Mesothelial cell of epicardium (in vitro differentiated cells): ENCODE results near the gene SFT2D1.

DNA sequence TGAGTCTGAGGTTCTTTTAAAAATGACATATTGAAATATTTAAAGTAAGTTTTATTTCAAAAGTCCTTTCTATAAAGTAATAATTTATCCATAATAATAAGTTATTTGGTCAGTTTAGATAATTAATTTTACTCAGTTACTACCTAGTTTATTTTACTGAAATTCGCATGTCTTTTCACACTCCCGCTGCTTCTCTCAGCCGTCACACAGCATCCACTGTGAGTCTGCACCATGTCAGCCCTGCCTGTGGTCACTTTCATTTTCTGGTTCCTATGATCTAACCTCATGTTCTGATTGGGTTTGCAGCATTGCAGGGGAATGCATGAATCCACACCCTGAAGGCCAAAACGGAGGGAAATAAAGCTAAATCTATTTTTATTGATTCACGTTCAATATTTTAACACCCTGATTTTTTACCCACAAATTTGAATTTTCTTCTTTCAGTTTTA, 47.4 kb downstream of the PDE10A start:
- PRO-cap = no peak

GRCh38 chr6:165846239-165846674, 183.2 kb upstream of the PDE10A start:
- PRO-cap = no peak

DNA sequence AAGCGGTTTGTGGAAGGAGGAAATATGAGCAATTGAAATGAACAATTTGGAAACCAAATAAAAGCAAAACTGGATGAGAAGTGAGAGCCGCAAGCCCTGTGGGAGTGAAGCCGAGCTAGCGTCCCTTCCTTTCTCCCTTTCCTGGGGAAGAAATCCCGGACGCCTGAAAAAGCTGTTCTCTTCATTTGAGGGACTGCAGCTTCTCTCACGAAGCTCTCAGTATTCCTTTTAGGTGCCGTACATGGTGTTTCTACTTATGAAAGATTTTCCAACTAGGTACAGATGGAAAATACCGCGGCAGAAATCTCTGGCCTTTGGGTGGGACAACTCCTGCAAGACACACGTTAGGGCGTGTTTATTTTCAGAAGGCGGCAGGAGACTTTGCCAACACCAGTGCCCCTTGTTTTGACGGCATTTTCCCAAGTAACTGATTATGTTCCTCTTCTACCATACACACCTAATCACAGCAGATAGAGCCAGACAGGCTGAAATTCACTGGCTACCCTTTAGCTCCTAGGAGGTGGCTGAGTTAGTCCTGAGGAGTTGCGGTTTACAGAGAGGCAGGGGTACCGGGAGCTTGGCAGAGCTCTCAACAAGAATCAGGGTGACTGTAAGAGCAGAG, 183.7 kb upstream of the PDE10A start:
- PRO-cap = no peak

DNA sequence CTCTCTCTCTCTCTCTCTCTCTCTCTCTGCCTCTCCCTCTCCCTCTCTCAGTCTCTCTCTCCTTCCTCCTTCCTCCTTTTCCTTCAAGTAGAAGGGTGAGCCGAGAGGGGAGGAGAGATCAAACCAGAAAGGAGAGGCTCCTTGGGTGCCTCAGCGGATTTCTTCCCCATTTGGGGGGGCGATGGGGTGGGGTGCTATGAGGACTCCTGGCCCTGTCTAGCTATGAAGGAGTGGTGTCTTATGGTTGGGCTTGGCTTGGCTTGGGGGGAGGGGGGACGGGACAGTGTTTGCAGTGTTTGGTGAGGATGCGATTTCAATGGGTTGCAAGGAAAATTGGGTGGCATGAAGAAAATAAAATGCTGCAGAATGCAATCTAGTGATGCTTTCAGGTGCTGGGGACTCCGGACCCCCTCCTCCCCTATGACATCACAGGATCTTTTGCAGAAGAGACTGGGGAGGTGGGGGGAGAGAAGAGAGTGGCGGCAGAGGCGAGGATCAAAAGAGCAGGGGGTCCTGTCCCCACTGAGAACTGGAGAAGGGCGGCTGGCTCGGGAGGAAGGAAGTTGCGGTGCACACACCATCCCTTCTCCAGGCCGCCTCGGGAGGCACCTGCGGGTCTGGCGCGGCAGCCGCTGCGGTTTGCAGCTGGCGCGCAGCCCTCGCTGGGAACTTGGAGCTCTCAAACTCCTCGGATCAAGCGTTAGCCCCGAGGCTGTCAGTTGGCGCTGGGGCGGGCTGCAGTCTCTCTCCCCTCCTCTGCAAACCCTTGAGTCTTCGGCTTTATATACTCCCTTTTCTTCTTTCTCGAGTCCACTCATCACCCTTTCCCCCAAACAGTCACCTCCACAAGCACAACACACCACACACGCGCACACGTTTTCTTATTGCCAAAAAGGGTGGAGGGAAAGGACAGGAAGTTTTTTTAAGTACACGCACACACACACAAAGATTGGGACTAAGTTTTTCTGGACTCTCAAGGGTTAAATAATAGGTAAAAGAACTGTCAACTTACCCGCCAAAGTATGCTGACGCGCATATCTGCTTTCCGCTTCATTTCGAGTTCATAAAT, 180.8 kb downstream of the TBXT start:
- PRO-cap = no peak

GRCh38 chr6:166056494-166057210, 111.0 kb downstream of the TBXT start:
- PRO-cap = no peak

- PRO-cap = no peak
These were observed 109.6 kb downstream of the TBXT start for GRCh38 chr6:166057791-166058700.

- PRO-cap = no peak
These were observed 7.7 kb downstream of the SFT2D1 start for GRCh38 chr6:166334597-166335184.

DNA sequence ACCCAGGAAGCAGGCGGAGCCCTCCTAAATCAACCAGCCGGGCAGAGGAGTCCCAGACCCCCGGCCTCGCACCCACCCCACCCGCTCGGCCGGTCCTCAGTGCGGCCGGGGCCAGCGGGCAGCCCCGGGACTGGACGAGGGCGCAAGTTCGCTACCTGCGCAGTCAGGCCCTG, 195 bp downstream of the SFT2D1 start:
- PRO-cap = no peak

DNA sequence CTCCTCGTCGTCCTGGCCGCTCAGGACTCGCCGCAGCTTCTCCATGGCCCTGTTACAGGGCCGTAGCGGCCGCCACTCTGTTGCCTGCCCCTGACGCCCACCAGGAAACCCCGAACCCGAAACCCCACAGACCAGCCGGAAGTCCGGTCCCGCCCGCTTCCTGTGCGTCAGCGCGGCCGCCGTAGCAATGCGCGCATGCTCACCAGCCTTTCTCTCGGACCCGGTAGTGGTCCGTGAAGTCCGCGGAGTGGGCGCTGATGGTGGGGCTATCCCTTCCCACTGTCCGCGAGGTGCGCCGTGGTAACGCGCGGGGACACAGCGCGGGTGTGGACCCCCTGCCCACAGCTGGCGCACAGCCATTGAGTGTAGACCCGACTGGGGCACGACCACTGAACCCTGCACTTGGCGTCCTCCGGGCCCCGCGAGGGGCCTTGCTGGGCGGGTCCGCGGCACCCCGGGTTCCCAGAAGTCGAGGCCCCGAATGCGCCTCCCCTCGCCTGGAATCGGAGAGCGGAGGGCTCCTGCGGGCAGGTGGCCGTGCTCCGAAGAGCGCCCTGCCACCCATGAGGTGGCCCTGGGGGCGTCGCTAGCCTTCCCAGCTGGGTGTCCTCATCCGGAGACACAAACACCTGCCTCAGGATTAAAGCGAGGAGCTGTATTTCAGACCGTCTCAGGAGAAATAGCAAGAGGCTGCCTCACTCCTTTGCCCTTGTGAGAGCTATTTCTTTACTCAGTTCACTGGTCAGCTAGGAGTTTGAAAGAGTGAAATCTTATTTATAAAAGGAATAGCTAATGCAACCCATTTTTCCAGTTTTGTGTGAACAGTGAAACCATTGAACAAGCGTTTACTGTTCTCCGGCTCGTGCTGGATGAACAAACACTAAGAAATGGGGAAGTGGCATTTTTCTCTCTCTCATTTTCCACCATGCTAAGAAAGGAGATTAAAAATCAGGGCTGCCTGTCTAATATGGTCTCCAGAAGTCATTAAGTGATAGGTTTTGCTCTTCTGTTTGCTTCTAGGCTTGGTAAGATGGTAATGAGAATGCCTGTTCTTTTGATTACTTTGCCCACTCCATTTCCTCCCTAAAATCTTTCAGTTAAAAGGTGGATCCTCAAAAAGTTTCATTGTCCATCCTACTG, at the start of gene SFT2D1:
SFT2D1 (minus strand) TSS at position 109 of the 1,140 bp plus-strand sequence.
- PRO-cap = bidirectional peak, plus-strand start at position 212 of the sequence, minus-strand start at position 109 of the sequence

DNA sequence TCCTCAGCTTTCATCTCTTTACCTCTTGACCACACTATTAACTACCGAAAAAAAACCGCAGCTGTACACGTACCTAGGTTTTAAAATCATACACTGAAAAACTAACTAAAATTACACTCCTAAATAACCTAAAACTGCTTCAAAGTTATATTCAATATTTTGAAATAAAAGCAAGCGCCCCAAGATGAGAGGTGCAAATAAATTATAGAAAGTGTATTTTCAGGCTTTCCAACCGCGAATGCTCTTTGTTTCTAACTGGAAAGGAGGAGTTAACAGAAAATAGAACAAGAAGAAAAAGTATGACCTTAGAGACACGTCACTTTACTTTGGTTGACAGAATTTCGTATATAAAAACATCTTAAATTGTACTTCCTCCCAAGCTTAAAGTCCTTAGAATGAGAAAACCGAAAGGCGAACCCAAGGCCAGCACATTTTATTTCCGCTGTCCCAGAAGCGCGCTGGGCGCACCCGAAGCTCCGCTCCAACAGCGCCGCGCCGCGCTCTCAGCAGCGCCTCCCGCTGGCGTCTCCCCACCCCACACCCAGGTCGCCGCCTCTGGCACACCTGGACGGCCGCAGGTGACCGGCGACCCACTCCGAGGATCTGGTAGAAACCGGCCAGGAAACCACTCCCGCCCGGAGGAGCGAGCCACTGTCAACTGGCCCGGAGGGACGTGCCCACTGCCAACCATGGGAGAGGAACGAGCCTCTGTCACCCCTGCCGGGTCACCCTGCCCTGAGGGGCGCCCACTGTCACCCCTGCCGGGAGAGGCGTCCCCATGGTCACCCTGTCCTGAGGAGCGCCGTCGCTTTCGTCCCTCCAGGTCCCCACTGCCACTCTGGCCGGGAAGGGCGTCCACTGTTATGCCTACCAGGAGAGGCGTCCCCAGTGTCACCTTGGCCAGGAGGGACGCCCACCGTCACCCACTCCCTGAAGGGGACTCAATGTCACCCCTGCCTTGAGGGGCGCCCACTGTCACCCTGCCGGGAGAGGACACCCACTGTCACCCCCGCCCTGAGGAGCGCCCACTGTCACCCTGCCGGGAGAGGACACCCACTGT, 934 bp downstream of the MPC1 start:
- PRO-cap = no peak

DNA sequence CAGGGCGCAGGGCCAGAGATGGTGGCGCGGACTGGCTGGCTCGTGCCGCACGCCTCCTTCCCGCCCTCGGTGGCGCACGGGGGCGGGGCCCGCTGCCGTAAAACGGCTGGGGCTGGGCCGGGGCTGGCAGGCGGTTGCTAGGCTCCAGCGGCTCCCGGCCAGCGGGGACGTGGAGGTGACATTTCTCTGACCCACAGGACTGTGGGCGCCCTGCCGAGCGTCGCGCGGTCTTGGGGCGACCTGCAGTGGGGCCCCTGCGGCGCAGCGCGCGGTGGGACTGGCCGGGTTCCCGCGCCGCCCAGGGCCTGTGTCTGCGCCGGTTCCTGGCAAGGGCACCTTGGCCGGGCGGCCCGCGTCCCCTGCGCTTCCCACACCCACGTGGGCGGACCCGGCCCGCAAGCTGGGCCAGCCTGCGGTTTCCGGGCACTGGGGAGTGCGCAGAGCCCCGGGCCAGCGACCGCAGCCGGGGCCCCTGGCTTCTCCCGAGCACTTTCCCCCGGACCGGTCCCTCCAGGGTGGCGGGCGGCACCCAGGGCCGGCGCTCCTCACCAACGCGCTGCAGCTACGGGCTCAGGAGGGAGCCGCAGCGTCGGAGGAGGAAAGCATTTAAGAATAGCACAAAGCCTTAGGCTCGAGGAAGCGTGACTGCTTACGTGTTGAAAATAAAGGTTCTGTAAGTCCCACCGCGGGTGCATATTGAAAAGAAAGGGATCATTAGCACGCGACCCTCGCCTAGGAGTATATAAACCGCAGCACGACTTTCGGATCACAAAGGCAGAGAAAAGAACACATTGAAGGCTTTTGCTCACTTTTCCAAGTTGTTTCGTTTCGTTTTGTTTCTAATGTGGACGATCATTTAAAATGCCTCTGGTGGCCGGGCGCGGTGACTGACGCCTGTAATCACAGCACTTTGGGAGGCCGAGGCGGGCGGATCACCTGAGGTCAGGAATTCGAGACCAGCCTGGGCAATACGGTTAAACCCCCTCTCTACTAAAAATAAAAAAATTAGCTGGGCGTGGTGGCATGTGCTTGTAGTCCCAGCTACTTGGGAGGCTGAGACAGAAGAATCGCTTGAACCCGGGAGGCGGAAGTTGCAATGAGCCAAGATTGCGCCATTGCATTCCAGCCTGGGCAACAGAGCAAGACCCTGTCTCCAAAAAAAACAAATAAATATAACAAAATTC, 702 bp upstream of the MPC1 start:
- PRO-cap = bidirectional peak, plus-strand start at position 100 of the sequence, minus-strand start outside the sequence

- PRO-cap = no peak
These were observed 36.0 kb upstream of the MPC1 start for GRCh38 chr6:166418860-166419118.

DNA sequence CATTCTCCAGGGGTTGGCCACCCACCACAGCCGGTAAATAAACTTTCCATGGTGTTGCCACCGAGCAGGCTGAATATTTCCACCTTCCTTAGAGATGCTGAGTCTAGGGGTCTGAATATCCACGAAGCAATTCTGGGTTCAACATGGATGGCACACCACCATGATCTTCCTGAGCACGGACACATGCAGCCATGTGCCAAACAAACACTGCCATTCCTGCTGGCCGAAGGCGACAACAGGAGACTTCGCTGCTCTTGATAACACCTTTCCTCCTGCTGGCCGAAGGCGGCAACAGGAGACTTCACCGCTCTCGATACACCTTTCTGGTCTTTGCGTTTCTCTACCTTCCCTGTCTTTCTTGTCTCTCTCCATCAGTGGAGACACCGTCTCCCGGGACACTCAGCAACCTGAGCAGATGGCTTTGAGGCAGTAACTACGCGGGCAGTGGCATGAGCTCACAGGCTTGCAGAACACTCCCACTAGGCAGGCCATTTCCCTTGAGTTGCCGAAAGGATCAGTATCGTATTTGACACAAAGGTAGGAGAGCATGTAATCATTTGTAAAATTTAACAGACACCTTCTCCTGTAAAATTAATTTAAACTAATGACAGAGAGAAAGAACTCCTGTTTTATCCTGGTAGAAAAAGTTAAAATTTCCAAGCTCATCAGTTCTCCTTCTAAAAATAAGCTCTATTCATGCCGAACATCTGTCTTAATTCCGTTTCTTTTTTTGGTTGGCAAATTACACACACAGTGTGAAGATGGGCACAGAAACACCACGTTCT, 55.0 kb upstream of the MPC1 start:
- PRO-cap = no peak

DNA sequence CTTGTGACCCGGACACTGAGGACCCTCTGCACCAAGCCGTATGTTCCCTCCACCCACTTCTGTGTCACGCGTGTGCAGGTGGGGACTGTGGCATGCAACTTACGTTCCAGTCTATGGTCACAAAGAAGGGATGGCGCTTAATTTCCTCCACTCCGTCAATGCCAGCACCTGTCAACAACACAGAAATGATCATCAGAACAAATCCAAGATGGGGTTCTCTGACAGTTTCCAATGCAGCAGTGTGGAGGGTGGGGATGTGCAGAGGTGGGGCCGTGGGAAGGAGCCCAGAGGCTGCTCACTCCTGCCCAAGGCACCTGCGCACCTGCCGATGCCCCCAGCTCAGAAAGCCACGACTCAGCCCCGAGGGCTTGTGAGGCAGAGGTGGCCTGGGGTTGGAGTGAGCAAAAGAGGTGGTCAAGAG, 87.0 kb upstream of the MPC1 start:
- PRO-cap = no peak

DNA sequence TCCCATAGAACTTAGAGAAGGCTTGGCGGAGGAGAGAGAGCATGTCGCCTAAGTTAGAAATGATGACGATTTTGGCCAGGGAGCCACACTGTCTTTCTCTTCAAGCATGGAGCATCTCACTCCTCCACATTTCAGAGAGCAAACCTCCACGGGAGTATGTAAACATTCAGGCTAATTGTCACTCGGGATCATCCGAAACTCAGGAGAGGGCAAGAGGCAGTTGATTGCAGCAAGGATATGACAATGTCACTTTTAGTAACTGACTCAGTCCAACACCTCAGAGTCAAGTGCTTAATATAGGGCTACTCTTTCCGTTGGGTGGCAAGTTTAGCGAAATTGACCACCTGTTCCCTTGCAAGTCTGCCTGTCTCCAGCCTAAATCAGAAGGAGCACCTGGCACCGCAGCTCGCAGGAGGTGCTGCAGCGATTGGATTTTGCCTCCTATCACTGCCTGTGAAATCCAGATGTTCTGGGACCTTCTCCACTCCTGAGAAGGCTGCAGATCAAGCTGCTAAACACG, 65.8 kb upstream of the RPS6KA2 start:
- PRO-cap = no peak

DNA sequence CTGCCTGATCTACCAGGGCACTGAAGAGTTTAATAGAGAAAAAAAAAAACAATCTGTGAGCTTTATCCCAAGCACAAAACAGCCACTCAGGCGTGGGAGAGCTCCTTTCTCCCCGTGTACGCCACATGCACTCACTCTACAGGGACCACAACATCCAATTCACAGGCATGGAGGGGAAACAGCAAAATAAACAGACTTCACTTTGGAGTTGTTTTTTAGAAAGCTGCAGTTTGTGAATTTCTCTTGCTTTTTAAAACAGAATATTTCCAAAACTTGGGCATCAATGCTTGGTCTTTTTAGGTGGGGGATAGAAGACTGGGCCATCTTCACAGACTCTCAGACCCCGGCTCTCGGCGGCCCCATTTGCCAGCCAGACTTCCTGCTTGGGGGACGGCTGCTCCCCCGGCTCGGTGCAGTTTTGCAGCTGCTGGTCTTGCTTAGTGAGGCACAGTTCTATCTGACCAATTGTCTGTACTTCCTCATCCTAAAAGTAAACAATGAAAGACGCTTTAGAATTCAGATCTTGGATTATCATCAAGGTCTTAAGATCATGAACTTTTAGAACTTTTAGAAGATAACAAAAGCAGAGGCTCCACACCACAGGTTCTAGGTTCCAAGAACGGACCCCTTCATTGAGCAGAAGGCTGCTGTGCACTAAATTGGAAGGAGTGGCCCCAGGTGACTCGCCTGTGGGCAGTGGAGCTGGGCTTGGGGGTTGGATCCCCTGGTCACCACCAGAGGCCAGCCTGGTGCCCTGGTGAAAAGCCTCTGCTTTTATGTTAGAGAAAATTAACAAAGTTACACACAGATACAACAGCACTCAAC, 26.8 kb downstream of the RNASET2 start:
- PRO-cap = no peak

DNA sequence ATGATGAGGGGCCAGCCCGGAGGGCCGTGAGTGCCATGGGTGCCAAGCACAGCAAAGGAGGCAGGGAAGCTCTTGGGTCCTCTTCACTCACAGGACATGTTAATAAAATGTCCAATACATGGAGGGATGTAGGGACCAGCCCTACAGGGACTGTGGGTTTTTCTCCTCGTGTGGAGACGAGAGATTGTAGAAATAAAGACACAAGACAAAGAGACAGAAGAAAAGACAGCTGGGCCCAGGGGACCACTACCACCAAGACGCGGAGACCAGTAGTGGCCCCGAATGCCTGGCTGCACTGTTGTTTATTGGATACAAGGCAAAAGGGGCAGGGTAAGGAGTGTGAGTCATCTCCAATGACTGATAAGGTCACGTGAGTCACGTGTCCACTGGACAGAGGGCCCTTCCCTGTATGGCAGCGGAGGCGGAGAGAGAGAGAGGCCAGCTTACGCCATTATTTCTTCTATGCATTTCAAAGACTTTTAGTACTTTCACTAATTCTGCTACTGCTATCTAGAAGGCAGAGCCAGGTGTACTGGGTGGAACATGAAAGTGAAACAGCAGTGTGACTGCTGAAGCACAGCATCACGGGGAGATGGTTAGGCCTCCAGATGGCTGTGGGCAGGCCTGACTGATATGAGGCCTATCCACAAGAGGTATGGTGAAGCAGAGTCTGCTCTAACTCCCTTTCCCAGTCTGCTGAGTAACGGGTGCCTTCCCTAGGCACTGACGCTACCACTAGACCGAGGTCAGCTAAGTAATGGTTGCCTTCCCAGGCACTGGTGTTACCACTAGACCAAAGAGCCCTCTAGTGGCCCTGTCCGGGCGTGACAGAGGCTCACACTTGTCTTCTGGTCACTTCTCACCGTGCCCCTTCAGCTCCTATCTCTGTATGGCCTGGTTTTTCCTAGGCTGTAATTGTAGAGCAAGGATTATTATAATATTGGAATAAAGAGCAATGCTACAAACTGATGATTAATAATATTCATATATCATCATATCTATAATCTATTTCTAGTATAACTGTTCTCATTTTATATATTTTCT, 5.3 kb downstream of the RNASET2 start:
- PRO-cap = no peak

DNA sequence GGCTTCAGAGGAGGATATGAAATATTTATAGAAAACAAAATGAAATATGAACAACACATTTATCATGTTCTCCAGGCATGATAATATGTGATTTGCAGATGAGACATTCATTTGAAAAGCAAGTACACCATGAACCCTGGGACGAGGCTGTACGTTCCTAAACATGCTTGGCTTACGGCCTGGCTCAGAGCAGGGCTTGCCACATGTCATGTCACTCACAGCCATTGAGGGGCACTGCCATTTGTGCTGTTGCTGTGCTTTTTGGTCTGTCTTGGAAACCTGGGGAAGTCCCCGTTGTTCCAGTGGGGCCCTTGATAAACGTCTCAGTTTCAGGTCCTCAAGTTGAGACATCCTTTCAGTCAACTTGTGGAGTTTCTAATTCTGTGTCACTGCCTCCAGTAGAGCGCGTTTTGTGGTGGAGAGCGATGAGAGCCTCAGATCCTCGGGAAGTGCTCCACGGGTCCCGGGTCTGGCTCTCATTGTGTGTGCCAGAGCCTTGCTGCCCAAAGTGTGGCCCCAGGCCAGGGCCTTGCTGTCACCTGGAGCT, 43.1 kb upstream of the CCR6 start:
- PRO-cap = no peak

GRCh38 chr6:167093364-167094356, 29.2 kb upstream of the CCR6 start:
- PRO-cap = no peak

GRCh38 chr6:167113736-167115051, 8.7 kb upstream of the CCR6 start:
- PRO-cap = no peak